RPMI7951 (cell line): ENCODE data around the genes SPOUT1 and CRAT.

GRCh38 chr9:128494243-128494975 lies 10.1 kb upstream of the GLE1 start:
- RAMPAGE, long total RNA = no peak

- RAMPAGE, long total RNA = no peak
Measured at GRCh38 chr9:128554050-128555023, 1.9 kb downstream of the SPTAN1 start.

- RAMPAGE, long total RNA = no peak
Measured at GRCh38 chr9:128555210-128555708, 2.9 kb downstream of the SPTAN1 start.

GRCh38 chr9:128689338-128690152 lies 523 bp downstream of the SET start:
- RAMPAGE, long total RNA = no peak

DNA sequence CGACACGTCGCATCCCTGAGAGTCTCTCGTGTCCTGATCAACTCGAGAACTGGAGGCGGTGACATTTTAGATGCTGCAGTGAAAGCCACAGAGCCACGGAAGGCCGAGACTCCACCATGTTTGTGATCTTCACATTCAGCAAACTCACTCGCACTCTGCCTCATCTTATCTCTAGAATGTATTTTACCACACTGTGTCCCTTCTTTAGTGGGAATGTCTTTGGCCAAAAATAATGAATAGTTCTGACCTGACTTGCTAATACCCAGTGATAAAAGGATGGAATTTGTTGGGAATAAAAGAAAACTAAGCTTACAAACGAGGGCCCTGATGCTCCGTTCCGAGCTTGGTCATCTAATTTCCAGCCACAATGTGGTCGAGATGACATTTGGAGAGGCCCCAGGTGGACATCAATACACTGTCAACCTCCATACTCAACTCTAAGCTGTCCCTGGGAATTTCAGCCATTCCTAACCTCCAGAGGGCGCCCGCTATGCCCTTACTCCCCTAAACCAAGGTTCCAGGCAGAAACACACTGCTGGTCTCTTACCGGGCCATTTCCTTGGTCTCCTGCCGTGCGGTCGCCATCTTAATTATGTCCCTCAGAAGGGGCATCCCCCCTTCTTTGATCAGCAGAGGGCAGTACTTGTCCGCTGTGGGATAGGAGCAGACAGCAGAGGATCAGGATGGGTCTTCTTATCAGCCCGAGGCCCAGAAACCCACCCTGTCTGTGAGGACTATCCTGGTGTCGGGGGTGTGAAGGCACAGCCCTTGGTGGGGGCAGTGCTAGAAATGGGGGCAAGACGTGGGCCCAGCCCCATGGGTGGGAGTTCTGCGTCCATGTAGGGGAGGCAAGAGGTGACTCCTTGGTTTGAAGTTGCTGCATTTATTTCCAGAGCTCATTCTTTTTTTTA lies 9.2 kb upstream of the ZDHHC12 start:
- RAMPAGE, long total RNA = no peak

- RAMPAGE, long total RNA = no peak
Measured at GRCh38 chr9:128821812-128822912, 3.9 kb downstream of the ENDOG start.

- RAMPAGE, long total RNA = no peak
Measured at GRCh38 chr9:128829673-128830479, at the start of gene SPOUT1. Gene SPOUT1, minus strand, starts transcription at chr9:128829794.

GRCh38 chr9:128878281-128878913 lies 3.4 kb downstream of the KYAT1 start:
- RAMPAGE, long total RNA = no peak

DNA sequence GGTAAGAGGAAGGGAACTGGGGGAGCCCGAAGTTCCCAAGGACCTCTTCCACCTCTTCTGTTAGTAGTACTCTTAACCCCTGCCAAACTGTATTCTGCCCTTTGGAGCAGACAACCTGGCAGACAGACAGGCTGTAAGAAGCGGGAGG lies 1.2 kb downstream of the LRRC8A start:
- RAMPAGE, long total RNA = no peak

DNA sequence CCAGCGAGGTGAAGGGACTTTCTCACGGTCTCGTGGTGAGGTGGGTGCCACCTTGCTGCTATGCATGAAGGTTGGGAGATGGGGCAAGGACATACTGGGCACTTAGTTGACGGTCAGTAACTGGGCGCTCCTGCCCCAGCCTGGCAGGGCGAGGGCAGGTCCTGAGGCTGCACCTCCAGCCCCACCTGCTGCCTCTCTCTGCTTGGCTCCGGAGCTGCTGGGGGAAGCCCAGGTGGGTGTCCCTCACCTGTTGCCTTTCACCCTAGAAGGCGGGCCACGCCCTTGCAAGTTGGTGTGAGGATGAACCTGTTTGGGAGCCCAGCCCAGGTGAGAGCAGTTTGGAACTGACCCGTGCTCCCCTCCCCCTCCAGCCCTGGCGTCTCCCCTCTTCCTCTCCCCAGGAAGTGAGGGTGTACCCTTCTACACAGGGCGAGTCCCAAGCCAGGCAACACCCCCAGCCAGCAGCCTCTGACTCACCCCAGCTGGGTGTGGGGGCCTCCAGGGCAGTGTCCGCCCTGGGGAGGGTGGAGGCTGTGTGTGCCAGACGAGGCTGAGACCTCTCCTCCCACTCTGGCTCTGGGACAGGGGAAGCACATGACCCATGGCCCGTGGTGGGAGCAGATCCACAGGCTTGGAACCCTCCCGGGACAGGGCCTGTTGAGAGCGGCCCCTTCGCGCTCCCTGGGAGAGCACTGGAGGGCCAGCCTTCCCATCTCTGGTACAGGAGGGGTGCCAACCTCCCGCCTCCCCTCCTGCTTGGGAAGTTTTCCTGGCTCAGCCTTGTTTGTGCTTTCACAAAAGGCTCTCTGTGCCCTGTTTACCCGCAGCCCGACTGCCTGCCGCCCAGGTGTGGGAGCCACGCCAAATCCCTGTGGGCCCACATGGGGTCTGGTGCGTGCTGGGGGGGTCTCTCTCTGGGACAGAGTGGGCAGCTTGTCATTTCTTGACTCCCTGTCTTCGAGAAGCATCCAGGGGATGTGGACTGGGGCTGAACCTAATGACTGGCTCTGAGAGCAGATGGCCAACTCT lies 10.5 kb downstream of the LRRC8A start:
- RAMPAGE, long total RNA = no peak

DNA sequence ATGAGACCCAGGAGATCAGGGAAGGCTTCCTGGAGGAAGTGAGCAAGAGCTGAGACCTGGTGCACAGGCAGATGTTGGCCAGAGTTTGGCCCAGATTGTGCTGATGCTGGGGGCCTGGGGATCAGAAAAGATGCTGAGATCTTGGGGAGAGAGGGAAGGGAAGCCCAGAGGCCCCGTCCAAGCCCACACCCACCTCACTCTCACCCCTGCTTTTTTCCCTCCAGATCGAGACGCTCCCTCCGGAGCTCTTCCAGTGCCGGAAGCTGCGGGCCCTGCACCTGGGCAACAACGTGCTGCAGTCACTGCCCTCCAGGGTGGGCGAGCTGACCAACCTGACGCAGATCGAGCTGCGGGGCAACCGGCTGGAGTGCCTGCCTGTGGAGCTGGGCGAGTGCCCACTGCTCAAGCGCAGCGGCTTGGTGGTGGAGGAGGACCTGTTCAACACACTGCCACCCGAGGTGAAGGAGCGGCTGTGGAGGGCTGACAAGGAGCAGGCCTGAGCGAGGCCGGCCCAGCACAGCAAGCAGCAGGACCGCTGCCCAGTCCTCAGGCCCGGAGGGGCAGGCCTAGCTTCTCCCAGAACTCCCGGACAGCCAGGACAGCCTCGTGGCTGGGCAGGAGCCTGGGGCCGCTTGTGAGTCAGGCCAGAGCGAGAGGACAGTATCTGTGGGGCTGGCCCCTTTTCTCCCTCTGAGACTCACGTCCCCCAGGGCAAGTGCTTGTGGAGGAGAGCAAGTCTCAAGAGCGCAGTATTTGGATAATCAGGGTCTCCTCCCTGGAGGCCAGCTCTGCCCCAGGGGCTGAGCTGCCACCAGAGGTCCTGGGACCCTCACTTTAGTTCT lies 4.7 kb upstream of the PHYHD1 start:
- RAMPAGE, long total RNA = no peak

DNA sequence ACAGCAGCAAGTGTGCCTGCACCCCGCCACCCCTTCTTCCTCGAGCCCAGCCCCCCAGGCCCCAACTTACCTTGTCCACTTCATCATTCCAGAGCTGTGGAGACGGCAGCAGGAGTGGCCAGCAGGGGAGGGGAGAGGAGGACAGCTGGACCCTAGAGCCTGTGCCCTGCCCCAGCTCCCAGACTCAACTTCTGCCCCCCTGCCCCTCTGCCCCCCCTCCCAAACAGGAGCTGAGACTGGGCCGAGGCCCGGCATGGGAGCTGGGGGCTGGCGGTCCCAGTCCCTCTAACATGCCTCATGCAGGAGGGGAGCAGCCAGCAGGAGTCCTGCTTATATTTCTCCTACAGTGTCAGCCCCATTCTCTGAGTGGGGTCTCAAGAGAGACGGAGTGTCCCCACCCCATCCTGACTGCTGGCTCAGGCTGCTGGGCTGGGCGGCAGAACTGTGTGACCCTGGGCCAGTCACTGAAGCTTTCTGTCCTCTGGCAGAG lies 17.5 kb downstream of the SH3GLB2 start:
- RAMPAGE, long total RNA = no peak

- RAMPAGE, long total RNA = no peak
Measured at GRCh38 chr9:129038507-129038898, 2.1 kb downstream of the MIGA2 start.

DNA sequence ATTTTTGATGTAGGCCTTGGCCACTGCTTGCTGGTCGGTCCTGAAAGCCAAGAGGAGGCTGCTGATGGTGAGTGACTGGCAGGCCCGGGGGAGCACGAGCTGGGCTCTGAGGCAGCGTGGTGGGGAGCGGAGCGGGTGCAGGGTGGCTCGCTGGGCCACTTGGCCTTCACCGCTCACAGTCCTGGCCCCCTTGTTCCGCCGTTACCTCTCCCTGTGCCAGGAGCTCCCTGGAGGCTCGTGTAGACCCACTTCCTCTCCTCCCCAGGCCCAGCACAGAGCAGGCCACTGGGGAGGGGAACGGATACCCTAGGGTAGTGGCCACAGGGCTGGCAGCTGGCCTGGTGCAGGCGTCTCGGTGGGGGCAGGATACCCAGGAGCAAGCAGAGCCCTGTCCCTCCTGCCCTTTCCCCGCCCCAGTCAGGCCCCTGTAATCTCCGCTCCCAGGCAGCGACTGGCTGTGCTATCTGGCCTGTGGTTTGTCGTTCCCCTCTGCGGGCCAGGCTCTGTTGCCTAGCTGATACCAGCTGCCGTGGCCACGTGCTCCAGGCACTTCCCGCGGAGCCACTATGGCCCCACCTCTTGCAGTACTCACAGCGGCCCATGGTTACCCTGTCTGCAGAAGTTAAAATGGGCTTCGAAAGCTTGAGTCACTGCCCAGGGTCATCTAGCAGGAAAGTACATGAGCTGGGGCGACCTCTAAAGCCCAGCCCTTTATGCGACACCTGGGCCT lies 11.7 kb upstream of the DOLPP1 start:
- RAMPAGE, long total RNA = no peak

DNA sequence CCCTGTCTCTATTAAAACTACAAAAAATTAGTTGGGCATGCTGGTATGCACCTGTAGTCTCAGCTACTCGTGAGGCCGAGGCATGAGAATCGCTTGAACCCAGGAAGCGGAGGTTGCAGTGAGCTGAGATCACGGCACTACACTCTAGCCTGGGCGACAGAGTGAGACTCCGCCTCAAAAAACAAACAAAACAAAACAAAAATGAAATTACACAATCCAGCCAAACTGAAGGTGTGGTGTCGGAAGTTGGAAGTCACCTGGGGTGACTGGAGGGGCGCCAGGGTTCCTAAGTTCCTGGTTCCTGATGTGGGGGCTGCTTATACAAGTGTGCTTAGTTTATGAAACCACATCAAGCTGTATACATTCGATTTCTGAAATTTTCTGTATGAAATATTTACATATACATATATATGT lies 3.7 kb upstream of the DOLPP1 start:
- RAMPAGE, long total RNA = no peak

- RAMPAGE, long total RNA = no peak
Measured at GRCh38 chr9:129088907-129090296, 8.5 kb downstream of the DOLPP1 start.

GRCh38 chr9:129110256-129110831 lies at the start of gene CRAT:
Gene CRAT, minus strand, starts transcription at chr9:129110793.
- RAMPAGE, long total RNA = no peak

- RAMPAGE, long total RNA = no peak
Measured at GRCh38 chr9:129140479-129141335, 29.5 kb downstream of the PTPA start.

GRCh38 chr9:129174398-129175352 lies 3.4 kb downstream of the IER5L start:
- RAMPAGE, long total RNA = no peak

DNA sequence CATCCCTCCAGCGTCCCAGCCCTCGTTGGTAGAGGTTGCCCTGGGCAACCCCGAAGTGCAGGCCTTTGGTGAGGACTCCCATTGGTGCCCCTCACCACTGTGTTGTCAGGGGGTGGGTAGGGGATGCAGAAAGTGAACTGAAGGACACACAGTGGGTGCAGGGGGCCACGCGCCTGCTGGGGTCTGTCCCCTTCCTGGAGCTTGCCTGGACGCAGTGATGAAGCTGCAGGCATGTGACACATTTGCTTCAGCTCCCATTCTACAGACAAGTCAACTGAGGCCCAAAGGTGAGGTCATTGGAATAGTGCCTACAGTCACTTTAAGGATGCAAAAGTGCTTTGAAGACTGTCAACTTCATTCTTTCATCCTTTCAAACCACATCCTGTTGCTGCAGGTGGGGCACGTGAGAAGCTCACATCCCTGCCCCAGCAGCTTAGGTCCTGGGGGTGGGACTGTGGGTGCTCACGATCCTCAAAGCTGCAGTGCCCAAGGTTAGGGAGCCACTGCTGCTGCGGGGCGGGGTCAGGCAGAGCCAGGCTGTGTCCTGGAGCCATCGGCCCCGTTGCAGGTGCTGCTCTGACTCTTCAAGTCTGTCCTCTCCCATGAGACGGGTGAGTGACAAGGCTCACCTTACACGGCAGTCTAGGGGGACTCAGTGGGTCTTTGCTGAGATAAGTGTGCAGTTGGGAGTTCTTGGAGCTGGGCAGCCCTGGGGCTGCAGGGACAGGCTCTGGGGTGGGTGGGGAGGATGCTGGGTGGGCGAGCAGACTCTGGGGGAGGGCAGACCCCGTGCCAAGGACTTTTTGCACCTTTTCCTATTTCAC lies 57.9 kb upstream of the IER5L start:
- RAMPAGE, long total RNA = no peak